Measurements from ENCODE around the gene PRKAR2A.

DNA sequence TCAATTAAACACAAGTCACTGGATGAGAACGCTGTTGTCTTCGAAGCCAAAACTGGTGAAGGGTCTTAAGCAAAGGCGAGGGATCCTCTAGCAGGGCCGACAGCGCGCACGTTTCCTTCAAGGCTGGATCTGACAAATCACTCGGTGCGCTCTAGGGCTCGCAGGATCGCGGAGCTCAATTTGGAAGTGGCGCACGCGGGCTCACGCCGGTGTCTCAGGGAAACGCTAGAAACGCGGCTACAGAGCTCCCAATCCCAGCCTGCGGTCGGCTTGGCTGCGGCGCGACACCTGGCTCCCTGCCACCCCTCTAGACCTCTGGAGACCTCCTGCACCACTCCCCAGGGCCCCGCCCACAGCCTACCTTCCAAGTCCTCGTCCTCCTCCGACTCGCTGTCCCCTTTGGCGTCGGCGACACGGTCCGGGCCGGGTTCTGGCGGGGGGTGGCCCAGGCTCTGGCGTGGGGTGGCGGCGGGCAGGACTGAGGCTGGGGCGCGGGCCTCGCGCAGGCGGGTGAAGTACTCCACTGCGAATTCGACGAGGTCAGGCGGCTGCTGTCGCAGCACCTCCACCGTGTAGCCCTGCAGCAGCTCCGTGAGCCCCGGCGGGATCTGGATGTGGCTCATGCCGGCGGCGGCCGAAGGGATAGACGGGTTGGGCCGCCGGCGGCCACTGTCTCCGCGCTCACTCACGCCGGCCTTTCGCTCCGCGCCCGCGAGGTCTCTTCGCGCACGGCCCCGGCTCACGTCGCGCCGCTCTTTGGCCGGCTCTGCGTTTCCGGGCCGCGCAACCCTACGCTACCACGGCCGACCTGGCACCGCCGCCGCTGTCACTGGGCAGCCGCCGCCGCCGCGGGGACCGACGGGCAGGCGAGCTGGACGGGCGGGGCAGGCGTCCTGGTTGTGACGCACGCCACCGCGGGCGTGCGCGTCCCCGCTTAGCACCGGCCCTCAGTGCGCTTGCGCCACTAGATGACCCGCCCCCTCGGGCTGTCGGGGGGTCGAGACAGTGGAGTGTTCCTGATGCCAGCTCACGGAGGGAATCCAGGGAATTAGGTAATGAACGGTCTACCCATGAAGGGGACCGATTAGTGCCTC, at the start of gene PRKAR2A:
Gene PRKAR2A (minus strand): TSS at position 901 of the 1,094 bp plus-strand sequence.
- RAMPAGE, long total RNA, result no peak
- RRBS, 2 experiments, result 1 to 3% methylated on average over 10 of the region's 118 CpGs
CAGE:
- cytosol, long polyA minus RNA, result start-site peak on the minus strand centred at position 772 of the sequence, 9 bp wide, 36 reads; start-site peak on the minus strand centred at position 876 of the sequence, 39 bp wide, 62 reads
- cytosol, long polyA plus RNA, result no peak
- long polyA plus RNA, result start-site peak on the minus strand centred at position 828 of the sequence, 250 bp wide, 134 and 32 reads in 2 replicates; start-site peak on the plus strand centred at position 981 of the sequence, 40 bp wide, 8 and 14 reads in 2 replicates
- nucleolus, long total RNA, result start-site peak on the plus strand centred at position 987 of the sequence, 6 bp wide, 17 reads
- nucleus, long polyA plus RNA, result no peak
- nucleus, long total RNA, result no peak

- RAMPAGE, long total RNA, result no peak
- RRBS, 2 experiments, result no CpG with 5 or more reads among the region's 6 CpGs
CAGE:
- cytosol, long polyA minus RNA, result no peak
- cytosol, long polyA plus RNA, result no peak
- long polyA plus RNA, result no peak
- nucleolus, long total RNA, result no peak
- nucleus, long polyA plus RNA, result no peak
- nucleus, long total RNA, result no peak
Observed at GRCh38 chr3:48981077-48981479, 9.0 kb upstream of the P4HTM start.

GRCh38 chr3:48989619-48989994, 434 bp upstream of the P4HTM start:
- RAMPAGE, long total RNA, result no peak
- RRBS, 2 experiments, result no CpG with 5 or more reads among the region's 31 CpGs
CAGE:
- cytosol, long polyA minus RNA, result no peak
- cytosol, long polyA plus RNA, result start-site peak on the plus strand at chr3:48989854-48989946, 102 and 75 reads in 2 replicates
- long polyA plus RNA, result start-site peak on the plus strand at chr3:48989819-48989946, 92 and 103 reads in 2 replicates
- nucleolus, long total RNA, result no peak
- nucleus, long polyA plus RNA, result start-site peak on the plus strand at chr3:48989854-48989958, 158 and 181 reads in 2 replicates
- nucleus, long total RNA, result no peak

- RAMPAGE, long total RNA, result no peak
- RRBS, 2 experiments, result no CpG with 5 or more reads among the region's 9 CpGs
CAGE:
- cytosol, long polyA minus RNA, result no peak
- cytosol, long polyA plus RNA, result no peak
- long polyA plus RNA, result no peak
- nucleolus, long total RNA, result no peak
- nucleus, long polyA plus RNA, result no peak
- nucleus, long total RNA, result no peak
Observed at GRCh38 chr3:48991135-48991871, 1.3 kb downstream of the P4HTM start.

- RAMPAGE, long total RNA, result no peak
- RRBS, 2 experiments, result no CpG with 5 or more reads among the region's 7 CpGs
CAGE:
- cytosol, long polyA minus RNA, result no peak
- cytosol, long polyA plus RNA, result no peak
- long polyA plus RNA, result no peak
- nucleolus, long total RNA, result no peak
- nucleus, long polyA plus RNA, result no peak
- nucleus, long total RNA, result no peak
Observed at GRCh38 chr3:49103819-49104018, 838 bp downstream of the QARS1 start.

DNA sequence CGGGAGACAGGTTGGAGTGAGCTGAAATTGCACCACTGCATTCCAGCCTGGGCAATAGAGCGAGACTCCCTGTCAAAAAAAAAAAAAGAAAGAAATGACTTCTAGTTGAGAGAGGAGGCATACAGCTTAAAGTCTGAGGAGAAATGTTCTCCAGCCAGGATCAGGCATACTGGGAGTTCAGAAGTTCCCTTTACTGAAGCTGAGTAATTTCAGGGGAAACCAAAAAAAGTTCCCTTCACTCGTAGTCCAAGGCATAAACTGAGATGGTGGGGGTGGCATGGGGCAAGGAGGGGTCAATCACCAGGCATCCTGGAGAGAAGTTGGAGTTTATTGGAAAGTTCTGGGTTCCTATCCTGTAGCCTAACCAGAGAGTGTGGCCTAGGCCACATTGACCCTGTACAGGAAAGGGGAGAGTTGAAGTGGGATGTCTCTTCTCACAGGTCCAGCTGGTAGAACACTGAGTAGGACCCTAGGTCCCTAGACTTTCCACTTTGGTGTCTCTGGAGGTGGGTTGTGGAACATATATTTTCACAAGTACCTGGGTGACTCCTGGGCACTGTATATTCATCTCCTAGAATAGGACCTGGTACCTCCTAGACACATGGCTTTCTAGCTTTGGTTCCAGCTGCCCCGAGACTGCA, 5.8 kb downstream of the GPX1 start:
- RAMPAGE, long total RNA, result no peak
- RRBS, 2 experiments, result no CpG with 5 or more reads among the region's 4 CpGs
CAGE:
- cytosol, long polyA minus RNA, result no peak
- cytosol, long polyA plus RNA, result no peak
- long polyA plus RNA, result no peak
- nucleolus, long total RNA, result no peak
- nucleus, long polyA plus RNA, result no peak
- nucleus, long total RNA, result no peak

- RAMPAGE, long total RNA, result no peak
- RRBS, 2 experiments, result 19 to 21% methylated on average over 11 of the region's 17 CpGs
CAGE:
- cytosol, long polyA minus RNA, result no peak
- cytosol, long polyA plus RNA, result no peak
- long polyA plus RNA, result no peak
- nucleolus, long total RNA, result no peak
- nucleus, long polyA plus RNA, result no peak
- nucleus, long total RNA, result no peak
Observed at GRCh38 chr3:49358584-49359152, 515 bp upstream of the GPX1 start.

- RAMPAGE, long total RNA, result no peak
- RRBS, 2 experiments, result no CpG with 5 or more reads among the region's 1 CpG
CAGE:
- cytosol, long polyA minus RNA, result no peak
- cytosol, long polyA plus RNA, result no peak
- long polyA plus RNA, result no peak
- nucleolus, long total RNA, result no peak
- nucleus, long polyA plus RNA, result no peak
- nucleus, long total RNA, result no peak
Observed at GRCh38 chr3:49359153-49359407, 927 bp upstream of the GPX1 start.

GRCh38 chr3:49370673-49371294, 12.6 kb upstream of the GPX1 start:
- RAMPAGE, long total RNA, result no peak
- RRBS, 2 experiments, result no CpG with 5 or more reads among the region's 4 CpGs
CAGE:
- cytosol, long polyA minus RNA, result no peak
- cytosol, long polyA plus RNA, result no peak
- long polyA plus RNA, result no peak
- nucleolus, long total RNA, result no peak
- nucleus, long polyA plus RNA, result no peak
- nucleus, long total RNA, result no peak

DNA sequence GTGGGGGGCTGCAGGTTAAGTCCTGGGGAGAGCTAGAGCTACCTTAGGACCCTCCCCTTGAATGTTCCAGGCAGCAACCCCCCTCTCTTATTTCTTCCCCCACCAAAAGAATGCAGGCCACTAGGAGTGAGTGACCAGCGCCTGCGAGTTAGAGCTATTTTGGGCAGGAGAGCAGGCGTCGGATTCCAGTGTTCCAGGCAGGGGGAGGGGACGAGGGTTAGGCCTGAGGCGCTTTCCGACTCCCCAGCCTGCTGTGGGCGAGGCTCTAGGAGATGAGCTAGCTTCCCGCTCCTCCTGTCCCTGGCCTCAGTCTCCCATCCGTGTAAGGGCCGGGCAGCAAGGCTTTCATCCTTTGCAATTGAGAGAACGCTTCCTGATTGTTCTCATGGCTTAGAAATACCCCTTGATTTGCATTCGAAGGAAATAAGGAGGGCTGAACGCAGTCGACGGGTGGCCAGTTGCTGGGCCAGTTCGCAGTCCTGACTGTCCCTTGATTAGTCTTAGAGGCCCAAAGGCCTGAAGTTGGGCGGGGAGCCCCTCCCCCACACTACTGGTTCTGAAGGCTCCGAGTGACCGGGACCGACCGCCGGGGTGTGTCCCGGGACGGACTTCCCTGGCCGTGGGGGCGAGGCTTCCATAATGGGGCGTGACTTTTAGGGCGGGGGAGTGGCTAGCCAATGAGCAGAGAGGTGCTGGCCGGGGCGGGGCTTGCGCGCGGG, 522 bp upstream of the DAG1 start:
- RAMPAGE, long total RNA, result no peak
- RRBS, 2 experiments, result under 1 to 1% methylated on average over 5 to 9 of the region's 34 CpGs
CAGE:
- cytosol, long polyA minus RNA, result no peak
- cytosol, long polyA plus RNA, result no peak
- long polyA plus RNA, result no peak
- nucleolus, long total RNA, result no peak
- nucleus, long polyA plus RNA, result no peak
- nucleus, long total RNA, result no peak

- RAMPAGE, long total RNA, result no peak
- RRBS, 2 experiments, result no CpG with 5 or more reads among the region's 5 CpGs
CAGE:
- cytosol, long polyA minus RNA, result no peak
- cytosol, long polyA plus RNA, result no peak
- long polyA plus RNA, result no peak
- nucleolus, long total RNA, result no peak
- nucleus, long polyA plus RNA, result no peak
- nucleus, long total RNA, result no peak
Observed at GRCh38 chr3:49647598-49648175, 26.5 kb upstream of the APEH start.

DNA sequence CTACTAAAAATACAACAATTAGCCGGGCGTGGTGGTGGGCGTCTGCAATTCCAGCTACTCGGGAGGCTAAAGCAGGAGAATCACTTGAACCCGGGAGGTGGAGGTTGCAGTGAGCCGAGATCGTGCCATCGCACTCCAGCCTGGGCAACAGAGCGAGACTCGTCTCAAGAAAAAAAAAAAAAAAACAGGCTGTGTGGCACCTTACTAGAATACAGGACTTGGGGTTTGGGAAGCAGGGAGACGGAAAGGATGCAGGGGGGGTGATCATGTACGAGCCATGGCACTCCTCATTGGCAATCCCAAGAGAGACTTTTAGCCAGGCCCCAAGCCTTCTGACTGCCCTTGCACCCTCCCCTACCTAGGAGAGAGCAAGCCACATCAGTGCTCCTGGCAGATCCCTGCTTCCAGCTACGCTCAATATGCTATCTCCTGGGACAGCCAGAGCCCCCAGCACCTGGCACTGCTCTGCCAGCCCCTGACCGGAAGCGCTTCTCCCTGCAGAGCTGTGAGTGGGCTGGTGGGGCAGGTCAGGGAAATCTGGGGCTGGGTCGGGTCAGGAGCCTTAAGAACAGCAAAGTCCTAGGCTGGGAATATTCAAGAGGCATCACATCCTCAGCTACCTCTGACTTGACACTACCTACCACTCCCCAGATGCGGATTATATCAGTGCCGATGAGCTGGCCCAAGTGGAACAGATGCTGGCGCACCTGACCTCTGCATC, 825 bp upstream of the AMIGO3 start:
- RAMPAGE, long total RNA, result no peak
- RRBS, 2 experiments, result no CpG with 5 or more reads among the region's 19 CpGs
CAGE:
- cytosol, long polyA minus RNA, result no peak
- cytosol, long polyA plus RNA, result no peak
- long polyA plus RNA, result no peak
- nucleolus, long total RNA, result no peak
- nucleus, long polyA plus RNA, result no peak
- nucleus, long total RNA, result no peak

DNA sequence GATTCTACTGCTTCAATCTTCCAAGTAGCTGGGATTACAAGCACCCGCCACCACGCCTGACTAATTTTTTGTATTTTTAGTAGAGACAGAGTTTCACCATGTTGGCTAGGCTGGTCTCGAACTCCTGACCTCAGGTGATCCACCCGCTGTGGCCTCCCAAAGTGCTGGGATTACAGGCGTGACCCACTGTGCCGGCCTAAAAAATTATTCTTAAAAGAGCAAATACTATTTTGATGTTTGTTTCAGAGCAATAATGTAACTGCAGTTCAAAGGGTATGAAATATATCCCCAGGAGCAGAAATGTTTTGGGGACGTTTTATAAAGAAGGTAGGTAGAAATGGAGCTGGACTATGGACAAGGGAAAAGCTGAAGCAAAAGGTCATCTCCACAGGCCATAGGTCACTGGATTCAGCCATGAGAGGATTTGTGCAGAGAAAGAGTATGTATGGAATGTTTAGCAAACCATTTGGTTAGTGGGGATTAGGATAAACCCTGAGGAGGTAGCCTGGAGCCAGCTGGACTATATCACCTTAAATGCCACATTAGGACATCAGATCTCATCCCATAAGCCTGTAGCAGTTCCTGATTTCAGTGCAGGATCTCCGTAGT, 5.1 kb downstream of the IP6K1 start:
- RAMPAGE, long total RNA, result no peak
- RRBS, 2 experiments, result no CpG with 5 or more reads among the region's 8 CpGs
CAGE:
- cytosol, long polyA minus RNA, result no peak
- cytosol, long polyA plus RNA, result no peak
- long polyA plus RNA, result no peak
- nucleolus, long total RNA, result no peak
- nucleus, long polyA plus RNA, result no peak
- nucleus, long total RNA, result no peak

DNA sequence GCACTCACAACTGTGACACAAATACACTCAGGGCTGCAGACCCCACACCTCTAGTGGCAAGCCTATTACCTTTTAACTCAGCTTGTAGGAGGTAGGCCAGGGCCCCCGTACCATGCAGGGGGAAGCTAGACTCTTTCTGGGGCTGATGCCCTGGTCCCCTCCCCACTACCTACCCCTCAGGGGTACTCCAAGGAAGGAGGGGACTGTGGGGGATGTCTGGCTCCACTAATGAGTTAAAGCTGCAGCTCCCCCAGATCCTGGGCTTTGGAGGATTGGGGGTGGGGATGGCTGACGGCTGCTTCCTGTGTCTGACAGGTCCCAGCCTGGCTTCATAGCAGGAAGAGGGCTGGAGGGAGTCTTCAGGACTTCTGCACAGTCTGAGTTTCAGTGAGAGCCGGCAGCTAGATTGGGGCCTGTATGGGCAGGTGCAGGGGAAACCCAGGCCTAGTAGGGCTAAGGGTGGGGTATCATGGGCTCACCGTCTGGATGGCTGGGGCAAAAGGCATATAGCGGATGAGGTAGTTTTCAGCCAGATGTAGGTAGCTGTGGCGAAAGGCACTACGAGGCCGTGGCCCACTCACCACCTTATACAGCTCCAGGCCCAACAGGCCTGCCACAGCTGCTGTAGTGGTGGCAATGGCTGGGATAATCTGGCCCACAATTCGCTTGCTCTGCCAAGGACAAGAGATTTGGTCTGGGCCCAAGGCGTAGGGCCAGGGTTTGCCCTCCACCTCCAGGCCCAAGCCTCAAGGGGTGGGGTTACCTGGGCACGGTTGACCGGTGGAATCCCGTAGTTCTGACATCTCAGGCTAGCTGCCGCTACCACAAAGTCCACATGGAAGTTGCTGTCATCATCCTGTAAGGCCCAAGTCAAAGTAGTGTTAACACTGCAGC, 4.4 kb downstream of the INKA1 start:
- RAMPAGE, long total RNA, result no peak
- RRBS, 2 experiments, result no CpG with 5 or more reads among the region's 14 CpGs
CAGE:
- cytosol, long polyA minus RNA, result start-site peak on the minus strand centred at position 533 of the sequence, 8 bp wide, 24 reads
- cytosol, long polyA plus RNA, result no peak
- long polyA plus RNA, result no peak
- nucleolus, long total RNA, result no peak
- nucleus, long polyA plus RNA, result no peak
- nucleus, long total RNA, result no peak

GRCh38 chr3:49869157-49869530, 562 bp downstream of the CAMKV start:
- RAMPAGE, long total RNA, result no peak
- RRBS, 2 experiments, result 2 to 3% methylated on average over 5 of the region's 20 CpGs
CAGE:
- cytosol, long polyA minus RNA, result no peak
- cytosol, long polyA plus RNA, result no peak
- long polyA plus RNA, result no peak
- nucleolus, long total RNA, result no peak
- nucleus, long polyA plus RNA, result no peak
- nucleus, long total RNA, result no peak

GRCh38 chr3:50029777-50030245, 58.9 kb upstream of the RBM5 start:
- RAMPAGE, long total RNA, result no peak
- RRBS, 2 experiments, result no CpG with 5 or more reads among the region's 7 CpGs
CAGE:
- cytosol, long polyA minus RNA, result no peak
- cytosol, long polyA plus RNA, result no peak
- long polyA plus RNA, result no peak
- nucleolus, long total RNA, result no peak
- nucleus, long polyA plus RNA, result no peak
- nucleus, long total RNA, result no peak

GRCh38 chr3:50061721-50062258, 26.9 kb upstream of the RBM5 start:
- RAMPAGE, long total RNA, result no peak
- RRBS, 2 experiments, result no CpG with 5 or more reads among the region's 7 CpGs
CAGE:
- cytosol, long polyA minus RNA, result start-site peak on the plus strand at chr3:50062087-50062094, 16 reads
- cytosol, long polyA plus RNA, result no peak
- long polyA plus RNA, result no peak
- nucleolus, long total RNA, result no peak
- nucleus, long polyA plus RNA, result no peak
- nucleus, long total RNA, result no peak

GRCh38 chr3:50151772-50152283, 3.3 kb upstream of the SEMA3F start:
- RAMPAGE, long total RNA, result no peak
- RRBS, 2 experiments, result no CpG with 5 or more reads among the region's 5 CpGs
CAGE:
- cytosol, long polyA minus RNA, result no peak
- cytosol, long polyA plus RNA, result no peak
- long polyA plus RNA, result no peak
- nucleolus, long total RNA, result no peak
- nucleus, long polyA plus RNA, result no peak
- nucleus, long total RNA, result no peak

DNA sequence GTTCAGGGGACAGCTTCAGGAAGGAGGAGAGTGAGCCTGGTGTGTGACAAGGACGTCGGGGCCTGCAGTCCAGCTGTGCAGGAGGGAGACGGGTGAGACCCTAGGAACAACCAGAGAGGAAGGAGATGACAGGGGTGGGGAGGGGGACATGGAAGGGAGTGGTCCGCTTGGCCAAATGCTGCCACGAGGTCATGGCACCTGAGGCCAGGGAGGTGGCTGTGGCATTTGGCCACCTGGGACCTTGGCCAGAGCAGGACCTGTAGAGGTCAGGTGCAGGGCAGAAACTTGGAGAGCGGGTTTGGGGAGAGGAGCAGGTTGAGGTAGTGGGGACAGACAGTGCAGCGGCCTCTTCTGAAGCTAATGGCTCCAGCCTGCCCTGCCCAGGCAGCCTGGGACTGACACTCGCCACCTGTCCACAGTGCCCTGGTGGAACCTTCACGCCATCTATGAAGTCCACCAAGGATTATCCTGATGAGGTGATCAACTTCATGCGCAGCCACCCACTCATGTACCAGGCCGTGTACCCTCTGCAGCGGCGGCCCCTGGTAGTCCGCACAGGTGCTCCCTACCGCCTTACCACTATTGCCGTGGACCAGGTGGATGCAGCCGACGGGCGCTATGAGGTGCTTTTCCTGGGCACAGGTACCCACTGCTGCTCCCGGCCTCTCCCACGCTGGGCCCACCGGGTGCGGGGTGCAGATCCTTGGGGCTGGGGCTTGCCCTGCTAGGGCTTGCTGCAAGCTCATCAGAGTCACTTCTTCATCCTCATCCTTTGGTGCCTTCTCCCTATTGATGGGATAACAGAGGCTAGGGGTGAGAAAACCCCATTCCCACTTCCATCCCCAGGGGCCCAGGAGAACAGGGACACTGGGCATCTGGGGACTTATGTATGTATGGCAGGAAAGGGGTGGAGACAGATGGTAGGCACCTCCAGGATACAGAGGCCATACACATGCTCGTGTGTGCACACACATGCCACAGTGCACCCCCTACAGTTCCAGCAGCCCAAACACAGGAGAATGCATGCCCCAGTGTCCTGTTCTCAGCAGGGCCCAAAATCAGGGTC, 6.9 kb upstream of the GNAT1 start:
- RAMPAGE, long total RNA, result no peak
- RRBS, 2 experiments, result no CpG with 5 or more reads among the region's 24 CpGs
CAGE:
- cytosol, long polyA minus RNA, result no peak
- cytosol, long polyA plus RNA, result no peak
- long polyA plus RNA, result no peak
- nucleolus, long total RNA, result no peak
- nucleus, long polyA plus RNA, result no peak
- nucleus, long total RNA, result no peak

GRCh38 chr3:50252277-50252691, 16.3 kb downstream of the GNAI2 start:
- RAMPAGE, long total RNA, result no peak
- RRBS, 2 experiments, result no CpG with 5 or more reads among the region's 15 CpGs
CAGE:
- cytosol, long polyA minus RNA, result no peak
- cytosol, long polyA plus RNA, result no peak
- long polyA plus RNA, result no peak
- nucleolus, long total RNA, result no peak
- nucleus, long polyA plus RNA, result no peak
- nucleus, long total RNA, result no peak